Epithelial cell of prostate (primary cell): ENCODE measurements around the genes ABHD17B and GDA.

DNA sequence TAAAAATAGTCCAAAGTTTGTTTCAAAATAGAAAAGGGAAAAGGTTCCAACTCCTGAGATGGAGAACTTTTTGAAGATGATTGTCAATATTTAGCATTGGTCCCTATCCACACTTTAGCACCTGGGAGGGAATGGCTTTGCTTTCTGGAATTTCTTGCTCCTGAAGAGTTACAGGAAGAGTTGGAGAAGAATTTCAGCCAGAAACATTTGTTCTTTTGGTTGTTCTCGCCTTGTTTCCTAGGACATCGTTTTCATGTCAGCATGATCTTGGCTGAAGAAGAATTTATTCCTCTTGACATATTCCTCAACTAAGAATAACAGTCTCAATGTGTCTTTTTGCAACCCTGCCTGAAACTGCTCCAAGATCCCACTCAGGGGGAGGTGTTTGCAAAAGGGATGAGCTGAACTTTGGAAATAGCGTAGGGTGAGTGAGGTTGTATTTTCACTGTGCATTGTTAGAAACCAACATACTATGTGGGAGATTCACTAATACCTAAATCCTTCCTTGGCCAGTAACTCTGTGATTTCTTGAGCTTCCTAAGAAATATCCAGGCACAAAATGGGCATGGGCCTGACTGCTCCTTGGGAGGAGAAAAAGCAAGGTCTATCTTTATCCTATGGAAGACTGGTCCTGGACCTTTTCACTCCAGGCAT, 26.1 kb downstream of the MAMDC2 start:
- RRBS = no CpG with 5 or more reads among the region's 3 CpGs

GRCh38 chr9:70100046-70100916, 56.6 kb downstream of the MAMDC2 start:
- RRBS = no CpG with 5 or more reads among the region's 8 CpGs

GRCh38 chr9:70456665-70457212, 42.3 kb upstream of the KLF9 start:
- RRBS = no CpG with 5 or more reads among the region's 4 CpGs

GRCh38 chr9:70472731-70473297, 58.4 kb upstream of the KLF9 start:
- RRBS = no CpG with 5 or more reads among the region's 8 CpGs

GRCh38 chr9:70481539-70481815, 67.0 kb upstream of the KLF9 start:
- RRBS = no CpG with 5 or more reads among the region's 1 CpG

DNA sequence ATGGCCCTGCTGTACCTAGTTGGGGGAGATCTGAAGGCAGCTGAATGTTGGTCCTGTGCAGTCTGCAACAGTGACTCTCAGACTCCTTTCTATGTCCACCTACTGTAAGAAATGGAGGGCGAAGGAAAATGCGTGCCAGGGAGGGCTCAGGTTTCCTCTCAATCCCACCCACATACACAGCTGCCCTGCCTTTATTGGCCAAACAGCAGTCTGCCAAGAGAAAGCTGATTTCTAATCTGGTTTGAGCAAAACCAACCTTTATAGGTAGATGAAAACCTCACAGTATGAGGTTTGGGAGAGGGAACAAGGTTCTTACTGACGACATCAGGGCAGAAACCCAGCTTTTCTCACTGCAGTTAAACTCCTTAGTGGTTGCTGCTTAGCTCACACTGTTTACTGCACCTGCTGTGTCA, 152.2 kb upstream of the KLF9 start:
- RRBS = no CpG with 5 or more reads among the region's 3 CpGs

DNA sequence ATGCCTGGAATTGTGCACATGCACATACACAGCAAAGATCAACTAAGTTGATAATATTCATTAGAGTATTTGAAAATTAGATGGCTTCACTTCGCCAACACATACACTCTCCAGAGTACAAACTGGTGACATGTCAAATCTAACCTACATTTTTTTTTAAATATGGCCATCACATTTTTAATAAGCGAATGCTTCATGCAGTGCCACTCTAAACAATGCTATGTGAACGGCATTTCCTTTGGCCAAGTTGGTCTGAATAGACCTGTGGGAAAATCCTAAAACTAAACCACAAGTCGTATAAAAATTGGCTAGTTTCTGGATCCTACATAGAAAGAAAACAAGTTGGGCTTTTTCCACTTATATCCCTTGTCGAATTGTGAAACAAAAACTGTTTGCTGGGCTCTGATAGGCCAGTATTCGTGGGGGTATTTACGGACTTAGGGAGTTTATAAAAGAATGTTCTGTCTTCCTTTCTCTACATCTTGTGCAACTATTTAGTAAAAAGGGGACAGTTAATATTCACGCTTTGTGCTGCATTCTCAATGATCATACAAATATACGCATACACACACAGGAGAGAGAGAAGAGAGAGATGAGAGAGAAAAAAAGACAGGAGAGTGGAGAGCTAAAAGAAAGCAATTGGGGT, 153.0 kb upstream of the KLF9 start:
- RRBS = no CpG with 5 or more reads among the region's 9 CpGs

- RRBS = no CpG with 5 or more reads among the region's 19 CpGs
Observed at GRCh38 chr9:70601377-70601994, 187.0 kb upstream of the KLF9 start.

DNA sequence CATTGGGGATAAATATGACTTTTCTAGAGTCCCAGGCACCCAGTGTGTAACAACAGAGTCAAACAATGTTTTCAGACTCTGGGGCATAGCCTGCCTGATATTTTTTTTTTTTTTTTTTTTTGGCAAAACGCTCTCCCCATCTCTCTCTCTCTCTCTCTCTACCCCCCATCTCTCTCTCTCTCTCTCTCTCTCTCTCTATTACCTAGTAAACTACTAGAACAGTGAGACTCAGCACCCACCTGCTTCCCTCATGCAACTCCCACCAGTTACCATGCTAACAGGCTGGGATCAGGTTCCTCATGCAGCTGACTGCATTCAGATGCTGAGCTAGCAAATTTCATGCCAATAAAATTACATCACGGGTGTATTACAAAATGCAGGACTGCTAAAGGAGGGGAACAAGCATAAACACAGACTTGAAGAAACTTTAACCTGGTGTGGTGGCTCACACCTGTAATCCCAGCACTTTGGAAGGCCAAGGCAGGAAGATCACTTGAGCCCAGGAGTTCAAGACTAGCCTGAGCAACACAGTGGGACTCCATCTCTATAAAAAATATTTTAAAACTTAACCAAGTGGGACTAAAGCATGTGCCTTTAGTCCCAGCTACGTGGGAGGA, 76.0 kb downstream of the CEMIP2 start:
- RRBS = no CpG with 5 or more reads among the region's 3 CpGs

- RRBS = no CpG with 5 or more reads among the region's 6 CpGs
Observed at GRCh38 chr9:71746129-71746849, 22.0 kb downstream of the CEMIP2 start.

GRCh38 chr9:71758602-71759186, 9.6 kb downstream of the CEMIP2 start:
- RRBS = no CpG with 5 or more reads among the region's 4 CpGs

DNA sequence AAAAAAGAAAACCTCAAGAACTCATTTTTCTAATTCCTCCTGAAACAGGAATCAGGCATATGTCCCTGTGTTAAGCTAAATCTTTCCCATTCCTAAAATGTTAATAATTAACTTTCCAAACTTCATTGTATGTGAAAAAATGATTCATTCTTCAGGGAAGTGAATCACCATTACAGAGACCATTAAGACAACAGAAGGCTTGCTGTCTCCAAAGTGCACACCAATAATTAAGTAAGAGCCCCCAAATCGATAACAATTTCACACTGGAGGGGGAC, 5.3 kb downstream of the CEMIP2 start:
- RRBS = no CpG with 5 or more reads among the region's 1 CpG

- RRBS = no CpG with 5 or more reads among the region's 5 CpGs
Observed at GRCh38 chr9:71766465-71767236, 1.7 kb downstream of the CEMIP2 start.

DNA sequence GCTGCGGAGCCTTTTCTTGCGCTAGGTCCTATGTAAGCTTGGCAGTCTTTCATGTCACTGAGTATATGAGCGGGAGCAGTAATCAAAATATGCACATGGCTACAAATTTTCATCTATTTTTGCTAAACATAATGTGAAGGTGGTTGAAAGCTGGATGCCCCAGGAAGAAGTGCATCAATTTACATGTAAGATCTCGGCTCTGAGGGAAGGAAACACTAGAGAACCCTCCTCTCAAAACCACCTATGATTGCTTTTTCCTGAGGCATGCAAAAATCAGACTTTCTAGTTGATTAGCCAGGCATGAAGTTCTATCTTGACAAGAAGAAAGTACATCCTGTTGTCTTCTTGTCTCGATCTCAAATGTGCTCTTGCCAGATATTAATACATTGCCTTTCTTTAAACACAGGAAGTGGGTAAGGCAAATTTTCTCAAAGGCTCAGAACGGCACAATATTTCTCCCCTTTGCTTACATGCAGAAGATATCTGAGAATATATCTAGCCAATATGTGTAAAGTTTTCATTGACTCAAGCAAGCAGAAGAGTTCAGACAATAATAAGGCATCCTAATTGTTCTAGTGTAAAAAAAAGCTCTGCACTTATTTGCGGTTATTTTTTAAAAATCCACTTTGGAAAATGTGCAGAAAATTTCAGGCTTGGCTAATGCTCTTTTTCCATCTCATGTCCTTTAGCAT, 27.1 kb upstream of the CEMIP2 start:
- RRBS = no CpG with 5 or more reads among the region's 7 CpGs

DNA sequence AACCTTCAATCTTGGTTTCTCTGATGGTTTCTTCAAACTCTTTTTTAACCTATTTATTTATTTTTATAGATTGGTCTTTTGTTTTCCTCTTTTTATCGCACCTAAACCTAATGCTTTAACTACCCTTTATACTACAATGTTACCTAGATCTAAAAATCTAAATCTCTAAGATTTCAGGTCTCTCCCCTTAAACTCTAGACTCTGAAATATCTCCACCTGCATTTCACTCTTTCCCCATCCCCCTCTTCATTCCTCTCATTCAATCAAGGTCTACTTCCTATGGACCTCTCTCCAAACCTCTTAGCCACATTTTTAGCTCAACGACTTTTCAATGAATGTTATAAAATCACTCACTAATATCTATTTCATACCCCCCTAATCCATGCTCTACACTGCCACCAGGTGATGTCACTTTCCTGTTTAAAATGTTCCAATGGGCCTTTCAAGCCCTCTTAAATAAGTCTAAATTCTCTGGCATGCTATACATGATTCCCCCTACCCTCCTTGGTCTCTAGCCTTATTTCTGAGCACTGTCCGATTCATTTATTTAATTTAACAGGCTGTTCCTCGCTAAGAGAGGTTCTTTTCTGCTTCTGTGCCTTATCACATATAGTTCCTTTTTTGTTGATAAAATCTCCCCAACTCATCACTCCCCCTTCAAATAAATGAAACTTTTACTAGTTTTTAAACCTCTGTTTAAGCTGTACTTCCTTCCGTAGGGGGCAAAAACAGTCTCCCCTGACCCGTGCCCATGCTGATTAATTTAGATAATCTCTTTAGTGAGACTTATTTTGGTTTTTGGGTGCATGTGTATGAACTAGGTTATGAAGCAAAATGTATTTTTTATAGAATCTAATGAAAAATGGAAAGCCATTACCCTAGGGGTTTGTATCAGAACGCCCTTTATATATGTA, 9.3 kb downstream of the ABHD17B start:
- RRBS = no CpG with 5 or more reads among the region's 7 CpGs

DNA sequence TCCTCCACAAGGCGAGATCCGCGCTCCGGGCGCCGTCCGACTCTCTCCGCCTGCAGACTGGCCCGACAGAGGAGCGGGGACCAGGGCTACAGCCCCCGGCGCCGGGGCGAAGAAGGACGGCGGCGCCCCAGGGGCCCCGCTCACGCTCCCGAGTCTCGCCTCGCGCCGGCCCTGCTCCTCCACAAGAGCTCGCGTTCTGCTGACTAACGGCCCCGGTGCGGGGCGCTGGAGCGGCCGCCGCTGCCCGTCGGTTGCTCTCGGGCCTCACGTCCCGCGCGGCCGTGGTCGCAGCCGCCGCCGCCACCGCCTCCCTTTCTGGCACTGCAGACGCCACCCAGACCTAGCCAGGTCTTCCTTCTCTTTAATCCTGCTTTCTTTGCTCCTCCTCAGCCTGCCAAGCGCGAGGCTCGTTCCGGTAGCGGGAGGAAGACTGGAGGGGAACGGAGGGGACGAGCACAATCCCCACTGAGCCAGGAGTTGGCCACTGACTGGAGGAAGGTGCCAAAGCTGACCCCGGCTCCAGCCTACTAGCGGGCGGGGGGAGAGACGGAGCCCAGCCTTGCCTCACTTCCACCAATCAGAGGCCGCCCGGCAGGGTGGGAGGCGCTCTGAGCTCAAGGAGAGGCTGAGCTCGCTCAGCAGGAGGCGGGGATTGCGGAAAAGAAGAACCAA, at the start of gene ABHD17B:
Gene ABHD17B (minus strand): TSS at position 490 of the 672 bp plus-strand sequence.
- RRBS = 1% methylated on average over 36 of the region's 64 CpGs

DNA sequence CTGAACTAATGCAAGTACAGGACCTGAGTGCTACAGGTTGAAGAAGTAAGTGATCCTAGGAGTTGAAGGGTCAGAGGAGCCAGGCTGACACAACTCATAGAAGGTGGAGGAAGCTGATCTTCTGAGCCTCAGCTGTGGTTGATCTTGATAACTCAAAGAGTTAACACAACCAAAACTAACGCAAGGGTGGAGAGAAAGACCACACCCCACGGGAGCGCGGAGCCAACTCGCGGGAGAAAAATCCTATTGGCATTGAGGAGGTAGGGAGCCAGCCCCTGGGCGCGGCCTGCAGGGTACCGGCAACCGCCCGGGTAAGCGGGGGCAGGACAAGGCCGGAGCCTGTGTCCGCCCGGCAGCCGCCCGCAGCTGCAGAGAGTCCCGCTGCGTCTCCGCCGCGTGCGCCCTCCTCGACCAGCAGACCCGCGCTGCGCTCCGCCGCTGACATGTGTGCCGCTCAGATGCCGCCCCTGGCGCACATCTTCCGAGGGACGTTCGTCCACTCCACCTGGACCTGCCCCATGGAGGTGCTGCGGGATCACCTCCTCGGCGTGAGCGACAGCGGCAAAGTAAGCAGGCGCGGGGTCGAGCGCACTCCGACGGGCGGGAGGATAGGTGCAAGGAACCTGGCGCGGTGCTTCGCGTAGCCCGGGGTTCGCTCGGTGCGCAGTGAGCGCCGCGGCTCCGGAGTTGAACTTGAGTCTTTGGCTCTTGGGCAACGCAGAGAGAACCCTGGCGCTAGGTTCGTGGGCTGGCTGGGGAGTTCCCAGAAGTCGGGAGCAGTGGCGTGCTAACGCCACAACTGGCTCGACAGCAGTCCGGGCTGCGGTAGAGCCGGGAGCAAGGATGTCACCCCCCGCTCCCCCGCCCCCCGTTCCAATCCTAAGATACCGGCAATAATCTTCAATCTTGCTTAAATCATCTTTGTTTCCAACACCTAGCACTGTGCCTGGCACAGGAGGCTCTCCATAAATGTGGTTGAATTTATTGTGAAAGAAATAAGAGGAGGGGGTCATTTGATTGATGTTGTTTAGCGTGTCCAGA, at the start of gene GDA:
Gene GDA (plus strand): TSS at position 324 of the 1,041 bp plus-strand sequence.
- RRBS = 6% methylated on average over 13 of the region's 74 CpGs

DNA sequence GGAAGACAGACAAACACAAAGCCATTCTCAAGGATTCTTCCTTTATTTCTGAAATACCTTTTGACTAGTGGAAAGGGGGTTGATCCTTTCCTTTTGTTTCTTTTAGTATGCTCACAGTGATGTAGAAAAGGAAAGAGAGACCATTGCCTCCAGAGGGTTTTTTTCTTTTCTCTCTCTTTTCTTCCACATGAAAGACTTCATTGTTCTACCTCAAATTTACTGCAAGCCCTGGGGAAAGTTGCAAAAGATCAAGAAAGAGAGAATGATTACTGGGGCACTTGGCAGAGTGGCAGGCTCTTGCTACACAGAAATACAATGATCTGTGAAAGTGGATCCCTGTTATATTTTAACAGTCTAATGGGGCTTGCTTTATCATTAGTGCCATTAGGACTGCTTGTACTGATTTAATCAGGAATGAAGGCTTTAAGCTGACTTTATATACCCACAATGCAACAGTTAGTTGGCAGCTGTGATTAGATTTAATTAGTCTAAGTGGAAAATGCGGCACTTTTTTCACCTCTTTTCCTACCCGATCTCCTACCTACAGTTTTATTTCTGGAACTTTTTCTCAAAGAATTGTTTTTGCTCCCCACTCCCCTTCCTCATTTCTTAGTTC, 66.2 kb upstream of the TMC1 start:
- RRBS = no CpG with 5 or more reads among the region's 2 CpGs

DNA sequence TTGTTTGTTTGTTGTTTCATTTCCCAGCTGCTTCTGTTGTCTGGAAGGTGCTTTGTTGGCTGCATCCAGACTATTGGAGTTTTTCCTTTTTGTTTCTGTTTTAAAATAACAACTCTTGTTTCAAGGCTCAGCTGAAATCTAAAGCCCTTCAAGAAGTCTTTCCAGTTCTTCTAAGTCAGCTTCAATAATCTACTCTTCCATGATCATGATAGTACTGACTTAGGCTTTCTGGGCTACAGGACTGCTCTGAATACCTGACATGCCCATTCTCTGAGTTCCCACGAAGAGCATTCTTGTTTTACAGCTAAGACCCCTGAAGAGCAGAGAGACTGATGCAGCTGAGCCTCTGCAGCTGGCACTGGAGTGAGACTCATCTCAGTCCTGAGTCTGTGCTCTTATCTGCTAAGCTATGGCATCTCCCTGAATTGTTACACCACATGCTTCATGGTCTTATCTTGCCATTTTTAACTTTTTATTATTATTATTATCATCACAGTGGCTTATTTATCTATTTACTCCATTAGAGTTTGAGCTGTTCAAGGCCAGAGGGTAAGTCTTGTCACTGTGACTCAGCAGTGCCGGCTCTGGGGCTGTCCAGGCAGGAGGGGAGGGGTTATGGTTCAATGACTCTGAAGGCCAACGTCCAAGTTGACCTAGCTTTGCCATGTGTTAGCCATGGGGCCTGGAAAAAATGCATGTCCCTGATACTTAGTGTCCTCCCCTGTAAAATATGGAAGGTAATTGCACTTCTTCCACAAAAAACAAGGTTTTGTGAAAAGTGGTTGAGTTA, 94.8 kb downstream of the ALDH1A1 start:
- RRBS = no CpG with 5 or more reads among the region's 3 CpGs

DNA sequence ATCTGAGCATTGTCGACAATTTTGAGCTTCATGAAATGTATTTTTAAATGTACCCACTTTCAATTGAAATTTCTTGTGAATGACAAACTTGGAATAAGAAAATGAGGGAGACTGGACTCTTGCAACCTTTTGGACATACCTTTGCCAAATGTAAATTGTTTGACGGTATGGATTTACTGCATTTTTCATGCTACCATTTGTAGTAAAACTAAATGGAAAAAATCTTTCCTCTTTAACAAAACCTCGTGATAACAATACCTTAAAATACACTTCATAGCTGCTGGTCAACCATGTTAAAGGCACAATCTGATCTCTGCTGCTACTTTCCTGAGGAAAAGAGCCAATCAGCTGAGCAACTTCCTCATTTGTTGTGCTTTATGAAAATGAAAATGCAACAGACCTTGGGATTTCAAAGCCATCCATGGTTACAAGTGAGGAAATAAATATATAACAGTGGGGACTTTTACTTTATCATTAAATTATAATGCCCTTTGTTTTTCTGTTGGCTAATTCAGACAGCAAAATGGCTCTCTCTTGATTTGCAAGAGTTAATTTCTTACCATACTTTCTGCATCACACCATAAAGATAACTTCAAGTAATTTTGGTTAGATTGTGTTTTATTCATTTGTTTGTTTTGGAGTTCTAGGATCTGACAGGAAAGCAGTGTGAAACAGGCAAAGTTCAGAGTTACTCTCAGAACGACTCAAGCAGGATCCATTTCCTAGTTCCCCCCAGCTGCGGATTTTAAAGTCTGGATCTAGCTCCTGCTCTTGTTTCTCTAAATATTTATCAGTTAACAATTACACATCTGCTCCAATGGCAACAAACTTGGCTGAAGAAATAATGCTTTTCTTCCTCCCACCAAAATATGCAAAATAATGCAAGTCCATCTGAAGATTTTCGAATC, 1.1 kb downstream of the ALDH1A1 start:
- RRBS = no CpG with 5 or more reads among the region's 6 CpGs